Keratinocyte (primary cell): ENCODE data around the gene NPBWR2.

DNA sequence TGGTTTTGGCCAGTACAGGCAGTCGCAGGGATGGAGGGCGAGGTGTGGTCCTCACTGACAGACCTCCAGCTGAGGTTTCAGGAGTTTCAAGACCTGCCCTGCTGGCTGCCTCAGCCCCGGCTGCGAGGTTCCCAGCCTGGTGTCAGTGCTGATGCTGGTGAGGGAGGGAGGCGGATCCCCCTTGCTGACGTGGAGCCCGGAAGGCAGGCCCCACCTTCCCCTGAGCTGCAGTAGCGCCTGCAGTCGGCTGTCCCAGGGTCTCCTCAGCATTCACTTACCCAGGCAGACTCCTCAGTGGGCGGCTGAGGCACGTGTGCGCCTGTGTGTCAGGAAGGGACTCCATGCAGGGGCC is at the start of gene NPBWR2:
Gene NPBWR2 (minus strand): TSS at position 156 of the 352 bp plus-strand sequence.
CAGE:
- cytosol, long polyA minus RNA = no peak
- cytosol, long polyA plus RNA = no peak
- long polyA plus RNA = no peak
- nucleus, long polyA minus RNA = no peak
- nucleus, long polyA plus RNA = no peak